GM12878 (cell line): ENCODE results near the gene DLX2.

DNA sequence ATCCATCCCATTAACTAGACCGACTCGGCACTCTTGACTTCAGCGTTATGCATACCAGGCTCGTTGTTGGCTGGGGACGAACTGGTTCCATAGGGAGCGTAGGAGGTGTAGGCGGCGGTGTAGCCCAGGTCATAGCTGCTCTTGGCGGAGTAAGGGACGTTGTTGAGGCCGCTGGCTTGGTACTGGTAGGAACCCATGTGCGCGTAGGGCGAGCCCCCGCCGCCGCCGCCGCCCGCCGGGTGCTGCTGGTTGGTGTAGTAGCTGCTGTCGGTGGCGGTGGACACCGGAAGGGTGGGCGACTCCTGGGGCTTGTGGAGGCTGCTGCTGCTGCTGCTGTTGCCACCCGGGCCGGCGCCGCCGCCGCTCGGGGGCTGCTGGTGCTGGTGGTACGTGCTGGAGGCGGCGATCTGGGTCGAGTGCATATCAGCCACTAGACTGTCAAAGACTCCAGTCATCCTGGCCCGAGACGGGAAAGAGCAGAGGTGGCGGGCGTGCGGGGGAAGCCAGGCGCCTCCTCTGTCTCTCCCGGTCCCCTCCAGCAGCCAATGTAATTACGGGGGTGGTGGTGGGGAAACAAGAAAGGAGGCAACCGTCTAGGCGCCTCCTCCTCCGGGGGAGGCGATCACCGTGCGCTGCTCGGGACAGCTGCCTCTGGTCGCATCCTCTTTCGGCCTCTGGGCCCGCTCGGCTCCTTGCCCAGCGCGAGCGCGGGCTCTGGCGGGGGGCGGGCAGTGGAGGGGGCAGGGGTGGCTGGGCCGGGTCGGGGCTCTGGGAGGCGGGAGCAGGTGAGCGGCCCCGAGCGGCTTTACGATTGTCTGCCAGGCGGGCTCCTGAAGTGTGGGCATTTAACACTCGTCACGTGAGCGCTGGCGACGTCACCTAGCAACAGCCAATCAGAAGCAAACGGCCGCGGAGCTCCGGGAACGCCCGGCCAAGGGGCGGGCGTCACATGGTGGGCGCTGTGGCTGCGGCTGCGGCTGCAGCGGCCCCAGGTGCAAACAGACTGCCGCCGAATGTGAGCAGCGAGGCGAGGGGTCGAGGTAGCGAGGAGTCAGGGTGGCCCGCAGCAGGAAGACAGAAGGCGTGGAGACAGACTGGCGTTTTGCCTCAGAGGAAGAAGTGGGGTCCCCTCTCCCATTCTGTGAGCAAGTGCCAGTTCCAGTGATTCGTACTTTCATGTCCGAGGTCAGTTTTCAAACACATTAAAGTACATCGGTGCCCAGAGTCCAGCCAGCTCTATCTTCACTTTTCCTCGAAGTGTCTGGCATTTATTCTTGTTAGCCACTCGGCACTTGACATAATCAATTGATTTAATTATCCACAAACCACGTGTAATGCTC is at the start of gene DLX2:
DLX2 (minus strand) TSS at position 817 of the 1,340 bp plus-strand sequence.
- RAMPAGE, long total RNA, result no peak
- RRBS, 2 experiments, result 15 to 18% methylated on average over 11 of the region's 101 CpGs
CAGE:
- cytosol, long polyA minus RNA, result no peak
- cytosol, long polyA plus RNA, result no peak
- long polyA plus RNA, result no peak
- nucleolus, long total RNA, result no peak
- nucleus, long polyA plus RNA, result no peak
- nucleus, long total RNA, result no peak

GRCh38 chr2:172287525-172288078 is 139.8 kb upstream of the ITGA6 start:
- RAMPAGE, long total RNA, result no peak
- RRBS, 2 experiments, result no CpG with 5 or more reads among the region's 4 CpGs
CAGE:
- cytosol, long polyA minus RNA, result no peak
- cytosol, long polyA plus RNA, result no peak
- long polyA plus RNA, result no peak
- nucleolus, long total RNA, result no peak
- nucleus, long polyA plus RNA, result no peak
- nucleus, long total RNA, result no peak

- RAMPAGE, long total RNA, result no peak
- RRBS, 2 experiments, result no CpG with 5 or more reads among the region's 1 CpG
CAGE:
- cytosol, long polyA minus RNA, result no peak
- cytosol, long polyA plus RNA, result no peak
- long polyA plus RNA, result no peak
- nucleolus, long total RNA, result no peak
- nucleus, long polyA plus RNA, result no peak
- nucleus, long total RNA, result no peak
Observed at GRCh38 chr2:172339198-172339520, 88.2 kb upstream of the ITGA6 start.

DNA sequence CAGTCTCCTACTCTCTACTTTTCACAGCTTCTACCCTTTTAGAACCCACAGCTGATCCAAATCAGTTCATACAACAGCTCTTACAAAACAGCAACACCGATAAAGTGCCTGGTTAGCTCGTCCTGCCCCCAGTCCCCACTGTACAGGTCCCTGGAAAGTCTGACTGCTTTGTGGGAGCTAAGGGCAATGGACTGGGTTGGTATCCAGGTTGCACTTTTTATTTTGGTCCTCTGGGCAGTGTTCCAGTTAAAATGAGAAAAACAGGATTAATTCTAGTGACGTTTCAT is 53.1 kb upstream of the ITGA6 start:
- RAMPAGE, long total RNA, result no peak
- RRBS, 2 experiments, result no CpG with 5 or more reads among the region's 3 CpGs
CAGE:
- cytosol, long polyA minus RNA, result no peak
- cytosol, long polyA plus RNA, result no peak
- long polyA plus RNA, result no peak
- nucleolus, long total RNA, result no peak
- nucleus, long polyA plus RNA, result no peak
- nucleus, long total RNA, result no peak

- RAMPAGE, long total RNA, result no peak
- RRBS, 2 experiments, result no CpG with 5 or more reads among the region's 10 CpGs
CAGE:
- cytosol, long polyA minus RNA, result no peak
- cytosol, long polyA plus RNA, result no peak
- long polyA plus RNA, result no peak
- nucleolus, long total RNA, result no peak
- nucleus, long polyA plus RNA, result no peak
- nucleus, long total RNA, result no peak
Observed at GRCh38 chr2:172429336-172430388, 2.3 kb downstream of the ITGA6 start.

DNA sequence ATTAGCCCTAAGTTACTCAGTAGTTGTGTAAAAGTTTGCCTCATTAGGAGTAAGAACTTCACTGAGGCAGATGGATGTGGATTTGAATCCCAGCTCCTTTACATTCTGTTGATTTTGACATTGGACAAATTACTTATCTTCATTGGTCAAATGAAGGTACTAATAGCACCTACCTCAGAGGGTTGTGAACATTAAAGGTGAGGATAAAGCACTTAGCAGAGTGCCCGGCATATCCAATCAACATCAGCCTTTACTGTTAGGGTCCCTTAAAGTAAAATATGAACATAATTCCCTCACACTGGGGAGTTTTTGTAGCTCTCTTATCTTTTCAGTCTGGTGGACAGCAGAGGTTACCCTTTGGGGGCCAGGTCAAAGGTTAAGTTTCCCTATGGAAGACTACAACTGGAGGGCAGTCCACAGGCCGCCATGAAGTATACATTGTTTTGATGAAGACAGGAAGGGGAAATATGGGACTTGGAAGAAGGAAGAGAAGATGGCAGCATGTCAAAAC is 11.1 kb downstream of the ITGA6 start:
- RAMPAGE, long total RNA, result no peak
- RRBS, 2 experiments, result no CpG with 5 or more reads among the region's 2 CpGs
CAGE:
- cytosol, long polyA minus RNA, result no peak
- cytosol, long polyA plus RNA, result no peak
- long polyA plus RNA, result no peak
- nucleolus, long total RNA, result no peak
- nucleus, long polyA plus RNA, result no peak
- nucleus, long total RNA, result no peak

DNA sequence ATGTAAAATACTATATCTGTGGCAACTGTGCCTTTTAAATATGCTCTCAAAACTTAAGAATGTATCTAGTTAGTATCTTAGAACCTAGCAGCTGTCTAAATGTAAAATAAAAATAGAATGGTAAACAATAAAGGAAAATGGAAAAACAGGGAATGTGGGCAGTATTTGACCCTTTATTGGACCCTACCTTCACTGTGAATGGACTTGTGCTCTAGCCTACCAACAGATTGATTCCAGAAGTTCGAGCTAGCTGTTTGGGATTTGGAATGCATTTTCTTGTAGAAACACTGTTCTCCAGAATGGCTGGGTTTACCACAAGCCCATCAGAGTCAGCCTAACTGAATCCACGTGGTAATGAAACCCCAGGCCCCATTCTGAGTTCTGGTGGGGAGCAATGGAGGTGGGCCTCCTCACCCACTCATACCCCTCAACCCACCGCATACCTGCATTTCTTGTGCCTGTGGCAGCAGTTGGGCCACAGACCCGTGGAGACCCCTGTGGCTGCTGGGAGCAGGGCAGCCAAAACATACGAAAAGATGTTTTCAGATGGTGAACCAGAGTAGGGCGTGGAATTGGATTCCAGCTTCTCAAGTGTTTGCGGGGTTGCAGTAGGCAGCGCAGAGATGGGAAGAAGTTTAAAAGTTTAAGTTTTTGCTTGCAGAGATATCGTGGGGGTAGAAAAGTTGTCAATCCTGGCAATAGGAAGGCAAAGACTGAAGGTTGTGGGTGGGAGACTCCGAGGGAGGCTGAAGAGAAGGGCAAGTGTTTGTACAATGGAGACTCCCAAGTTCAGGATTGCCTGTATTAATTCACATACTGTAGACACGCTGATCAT is 50.9 kb downstream of the ITGA6 start:
- RAMPAGE, long total RNA, result no peak
- RRBS, 2 experiments, result no CpG with 5 or more reads among the region's 11 CpGs
CAGE:
- cytosol, long polyA minus RNA, result no peak
- cytosol, long polyA plus RNA, result no peak
- long polyA plus RNA, result no peak
- nucleolus, long total RNA, result no peak
- nucleus, long polyA plus RNA, result no peak
- nucleus, long total RNA, result no peak

DNA sequence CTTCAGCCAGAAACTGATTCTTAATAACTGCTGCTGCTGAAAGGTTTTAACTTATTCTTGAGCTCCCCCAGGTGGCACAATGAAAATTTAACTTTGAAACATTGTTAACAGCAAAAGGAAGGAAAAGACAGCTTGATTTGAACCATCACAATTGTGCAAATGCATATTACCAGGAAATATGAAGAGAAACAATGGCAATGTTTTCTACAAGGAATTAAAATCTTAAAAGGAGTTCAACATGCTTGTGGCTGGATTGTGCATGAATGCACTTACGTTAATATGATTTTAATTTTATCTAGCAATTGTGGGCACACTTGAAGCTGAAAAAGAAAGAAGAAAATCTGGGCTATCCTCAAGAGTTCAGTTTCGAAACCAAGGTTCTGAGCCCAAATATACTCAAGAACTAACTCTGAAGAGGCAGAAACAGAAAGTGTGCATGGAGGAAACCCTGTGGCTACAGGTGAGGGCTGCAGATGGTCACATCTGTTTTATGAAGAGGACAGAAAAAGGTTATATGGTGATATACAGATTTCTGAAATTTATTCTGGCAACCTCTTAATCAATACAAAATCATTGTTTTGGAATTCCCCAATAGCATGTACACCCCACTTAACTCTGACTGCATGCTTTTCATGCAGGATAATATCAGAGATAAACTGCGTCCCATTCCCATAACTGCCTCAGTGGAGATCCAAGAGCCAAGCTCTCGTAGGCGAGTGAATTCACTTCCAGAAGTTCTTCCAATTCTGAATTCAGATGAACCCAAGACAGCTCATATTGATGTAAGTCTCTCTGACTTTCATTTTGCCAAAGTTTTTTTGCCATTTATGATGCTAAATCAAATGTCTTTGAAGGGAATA is 57.3 kb downstream of the ITGA6 start:
- RAMPAGE, long total RNA, result no peak
- RRBS, 2 experiments, result no CpG with 5 or more reads among the region's 5 CpGs
CAGE:
- cytosol, long polyA minus RNA, result no peak
- cytosol, long polyA plus RNA, result no peak
- long polyA plus RNA, result no peak
- nucleolus, long total RNA, result no peak
- nucleus, long polyA plus RNA, result no peak
- nucleus, long total RNA, result no peak

GRCh38 chr2:173044018-173044535 is 31.6 kb upstream of the MAP3K20 start:
- RAMPAGE, long total RNA, result no peak
- RRBS, 2 experiments, result 77% methylated on average over 2 of the region's 12 CpGs; no CpG with 5 or more reads in 1 of the 2 experiments
CAGE:
- cytosol, long polyA minus RNA, result no peak
- cytosol, long polyA plus RNA, result no peak
- long polyA plus RNA, result no peak
- nucleolus, long total RNA, result no peak
- nucleus, long polyA plus RNA, result no peak
- nucleus, long total RNA, result no peak

- RAMPAGE, long total RNA, result no peak
- RRBS, 2 experiments, result no CpG with 5 or more reads among the region's 10 CpGs
CAGE:
- cytosol, long polyA minus RNA, result no peak
- cytosol, long polyA plus RNA, result no peak
- long polyA plus RNA, result no peak
- nucleolus, long total RNA, result no peak
- nucleus, long polyA plus RNA, result no peak
- nucleus, long total RNA, result no peak
Observed at GRCh38 chr2:173090968-173091836, 15.6 kb downstream of the MAP3K20 start.

- RAMPAGE, long total RNA, result no peak
- RRBS, 2 experiments, result no CpG with 5 or more reads among the region's 4 CpGs
CAGE:
- cytosol, long polyA minus RNA, result no peak
- cytosol, long polyA plus RNA, result no peak
- long polyA plus RNA, result no peak
- nucleolus, long total RNA, result no peak
- nucleus, long polyA plus RNA, result no peak
- nucleus, long total RNA, result no peak
Observed at GRCh38 chr2:173149601-173150062, 74.0 kb downstream of the MAP3K20 start.

DNA sequence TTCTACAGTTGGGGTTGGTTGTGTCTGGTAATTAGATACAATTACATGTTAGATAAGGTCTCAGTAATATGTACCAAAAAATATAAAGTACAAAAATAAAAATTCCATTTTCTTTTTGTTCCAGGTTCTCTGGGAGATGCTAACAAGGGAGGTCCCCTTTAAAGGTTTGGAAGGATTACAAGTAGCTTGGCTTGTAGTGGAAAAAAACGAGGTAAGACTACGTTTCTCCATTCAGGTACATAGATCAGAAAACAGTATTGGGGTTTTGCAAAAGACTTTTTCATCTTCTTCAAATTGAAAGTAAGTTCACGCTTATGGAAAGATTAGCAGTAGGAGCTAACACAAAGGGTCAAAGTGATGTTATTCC is 122.2 kb downstream of the MAP3K20 start:
- RAMPAGE, long total RNA, result no peak
- RRBS, 2 experiments, result no CpG with 5 or more reads among the region's 3 CpGs
CAGE:
- cytosol, long polyA minus RNA, result no peak
- cytosol, long polyA plus RNA, result no peak
- long polyA plus RNA, result no peak
- nucleolus, long total RNA, result no peak
- nucleus, long polyA plus RNA, result no peak
- nucleus, long total RNA, result no peak

- RAMPAGE, long total RNA, result no peak
- RRBS, 2 experiments, result no CpG with 5 or more reads among the region's 1 CpG
CAGE:
- cytosol, long polyA minus RNA, result no peak
- cytosol, long polyA plus RNA, result no peak
- long polyA plus RNA, result no peak
- nucleolus, long total RNA, result no peak
- nucleus, long polyA plus RNA, result no peak
- nucleus, long total RNA, result no peak
Observed at GRCh38 chr2:173205245-173205602, 129.6 kb downstream of the MAP3K20 start.

GRCh38 chr2:173210502-173210854 is 134.8 kb downstream of the MAP3K20 start:
- RAMPAGE, long total RNA, result no peak
- RRBS, 2 experiments, result no CpG with 5 or more reads among the region's 6 CpGs
CAGE:
- cytosol, long polyA minus RNA, result no peak
- cytosol, long polyA plus RNA, result no peak
- long polyA plus RNA, result no peak
- nucleolus, long total RNA, result no peak
- nucleus, long polyA plus RNA, result no peak
- nucleus, long total RNA, result no peak

GRCh38 chr2:173928848-173929607 is 36.1 kb downstream of the SP3 start:
- RAMPAGE, long total RNA, result no peak
- RRBS, 2 experiments, result no CpG with 5 or more reads among the region's 5 CpGs
CAGE:
- cytosol, long polyA minus RNA, result no peak
- cytosol, long polyA plus RNA, result no peak
- long polyA plus RNA, result no peak
- nucleolus, long total RNA, result no peak
- nucleus, long polyA plus RNA, result no peak
- nucleus, long total RNA, result no peak

DNA sequence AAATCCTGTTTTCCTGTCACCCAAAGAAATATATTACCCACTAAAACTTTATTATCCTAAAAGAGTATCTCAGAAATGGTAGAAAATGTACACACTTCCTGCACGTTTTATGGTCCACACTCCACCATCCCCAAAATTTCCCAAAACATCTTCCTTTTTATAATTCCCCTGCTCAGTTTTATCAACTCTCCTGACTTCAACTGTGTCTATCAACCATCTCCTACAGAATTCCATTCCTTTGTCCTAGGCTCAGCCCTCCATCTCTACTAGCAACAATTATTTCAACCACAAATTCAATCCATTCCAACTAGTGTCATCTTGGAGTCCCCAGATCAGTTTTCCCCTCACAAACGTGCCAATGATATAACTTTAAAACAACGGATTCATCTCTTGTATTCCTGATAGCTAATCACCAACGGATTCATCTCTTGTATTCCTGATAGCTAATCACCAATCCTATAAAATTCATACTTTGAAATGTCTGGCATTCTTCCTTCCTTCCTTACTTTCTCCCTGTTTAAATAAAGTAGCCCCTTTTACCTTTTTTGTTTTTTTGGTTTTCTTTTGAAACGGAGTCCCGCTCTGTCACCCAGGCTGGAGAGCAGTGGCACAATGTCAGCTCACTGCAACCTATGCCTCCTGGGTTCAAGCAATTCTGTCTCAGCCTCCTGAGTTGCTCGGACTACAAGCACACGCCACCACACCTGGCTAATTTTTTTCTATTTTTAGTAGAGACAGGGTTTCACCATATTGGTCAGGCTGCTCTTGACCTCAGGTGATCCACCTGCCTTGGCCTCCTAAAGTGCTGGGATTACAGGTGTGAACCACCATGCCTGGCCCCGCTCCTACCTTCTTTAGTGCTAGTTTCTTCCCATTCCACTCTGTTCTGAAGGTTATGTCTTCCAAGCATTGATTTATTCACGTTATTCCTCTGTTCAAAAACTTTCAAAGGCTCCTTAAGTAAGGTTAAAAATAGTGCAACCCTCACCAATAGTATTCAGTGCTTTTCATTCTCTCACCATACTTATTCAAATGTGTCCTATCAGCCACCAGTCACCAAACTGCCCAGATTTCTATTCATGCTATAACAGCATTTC is 29.3 kb downstream of the SP3 start:
- RAMPAGE, long total RNA, result no peak
- RRBS, 2 experiments, result no CpG with 5 or more reads among the region's 10 CpGs
CAGE:
- cytosol, long polyA minus RNA, result no peak
- cytosol, long polyA plus RNA, result no peak
- long polyA plus RNA, result no peak
- nucleolus, long total RNA, result no peak
- nucleus, long polyA plus RNA, result no peak
- nucleus, long total RNA, result no peak

- RAMPAGE, long total RNA, result no peak
- RRBS, 2 experiments, result no CpG with 5 or more reads among the region's 5 CpGs
CAGE:
- cytosol, long polyA minus RNA, result no peak
- cytosol, long polyA plus RNA, result no peak
- long polyA plus RNA, result no peak
- nucleolus, long total RNA, result no peak
- nucleus, long polyA plus RNA, result no peak
- nucleus, long total RNA, result no peak
Observed at GRCh38 chr2:173945478-173945969, 19.6 kb downstream of the SP3 start.

DNA sequence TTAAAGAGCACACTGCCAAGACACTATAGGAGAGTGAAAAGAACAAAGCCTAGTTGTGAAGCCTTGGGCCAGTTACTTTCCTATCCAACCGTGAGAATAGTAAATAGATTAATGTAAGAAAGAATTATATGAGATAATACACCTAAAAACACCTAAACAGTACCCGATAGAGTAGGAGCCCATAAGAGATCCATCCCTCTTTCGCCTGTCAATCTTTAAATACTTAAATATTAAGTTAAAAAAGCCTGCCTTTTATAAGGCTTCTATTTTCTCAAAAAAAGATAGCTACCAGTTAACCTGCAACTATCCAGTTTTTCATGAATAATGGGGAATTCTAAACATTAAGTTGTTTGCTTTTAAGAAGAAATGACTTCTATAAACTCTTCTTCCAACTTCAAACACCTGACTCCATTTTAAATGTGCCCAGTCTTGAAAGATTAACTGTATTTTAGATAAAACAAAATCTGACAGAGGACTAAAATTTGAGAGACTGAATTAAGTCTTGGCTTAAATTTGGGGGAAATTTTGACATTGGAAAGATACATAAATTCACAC is 15.7 kb downstream of the SP3 start:
- RAMPAGE, long total RNA, result no peak
- RRBS, 2 experiments, result no CpG with 5 or more reads among the region's 3 CpGs
CAGE:
- cytosol, long polyA minus RNA, result no peak
- cytosol, long polyA plus RNA, result no peak
- long polyA plus RNA, result no peak
- nucleolus, long total RNA, result no peak
- nucleus, long polyA plus RNA, result no peak
- nucleus, long total RNA, result no peak

DNA sequence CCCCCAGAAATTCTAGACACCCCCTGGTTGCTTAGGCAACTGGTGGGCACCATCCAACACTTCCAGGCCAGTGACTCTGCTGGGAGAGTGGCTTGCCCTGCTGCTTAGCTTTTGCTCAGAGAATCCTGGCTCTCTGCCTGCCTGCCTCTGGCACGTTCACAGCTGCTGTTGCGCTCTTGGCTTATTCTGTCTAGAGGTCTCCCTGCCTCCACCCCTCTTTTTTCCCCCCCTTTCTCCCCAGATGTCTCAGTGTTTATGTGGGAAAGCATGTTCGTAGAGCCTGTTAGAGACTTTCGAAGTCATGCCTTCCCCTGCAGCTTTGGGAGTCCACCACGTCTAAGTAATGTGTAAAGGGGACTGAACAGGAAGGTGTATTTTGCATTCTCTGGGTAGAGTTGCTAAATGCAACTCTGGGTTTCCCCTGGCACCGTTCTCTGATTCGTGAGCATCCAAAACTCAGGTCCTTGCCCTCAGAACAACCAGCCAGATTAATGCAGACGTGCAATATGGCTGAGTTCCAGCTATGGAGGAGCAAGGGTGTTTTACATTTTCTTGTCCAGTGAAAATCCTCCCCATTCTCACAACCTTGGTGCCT is 26.2 kb upstream of the SP3 start:
- RAMPAGE, long total RNA, result no peak
- RRBS, 2 experiments, result no CpG with 5 or more reads among the region's 8 CpGs
CAGE:
- cytosol, long polyA minus RNA, result no peak
- cytosol, long polyA plus RNA, result no peak
- long polyA plus RNA, result no peak
- nucleolus, long total RNA, result no peak
- nucleus, long polyA plus RNA, result no peak
- nucleus, long total RNA, result no peak

GRCh38 chr2:174071968-174072631 is 106.9 kb upstream of the SP3 start:
- RAMPAGE, long total RNA, result no peak
- RRBS, 2 experiments, result no CpG with 5 or more reads among the region's 5 CpGs
CAGE:
- cytosol, long polyA minus RNA, result no peak
- cytosol, long polyA plus RNA, result no peak
- long polyA plus RNA, result no peak
- nucleolus, long total RNA, result no peak
- nucleus, long polyA plus RNA, result no peak
- nucleus, long total RNA, result no peak